Measurements from ENCODE around the gene CPLX3.

DNA sequence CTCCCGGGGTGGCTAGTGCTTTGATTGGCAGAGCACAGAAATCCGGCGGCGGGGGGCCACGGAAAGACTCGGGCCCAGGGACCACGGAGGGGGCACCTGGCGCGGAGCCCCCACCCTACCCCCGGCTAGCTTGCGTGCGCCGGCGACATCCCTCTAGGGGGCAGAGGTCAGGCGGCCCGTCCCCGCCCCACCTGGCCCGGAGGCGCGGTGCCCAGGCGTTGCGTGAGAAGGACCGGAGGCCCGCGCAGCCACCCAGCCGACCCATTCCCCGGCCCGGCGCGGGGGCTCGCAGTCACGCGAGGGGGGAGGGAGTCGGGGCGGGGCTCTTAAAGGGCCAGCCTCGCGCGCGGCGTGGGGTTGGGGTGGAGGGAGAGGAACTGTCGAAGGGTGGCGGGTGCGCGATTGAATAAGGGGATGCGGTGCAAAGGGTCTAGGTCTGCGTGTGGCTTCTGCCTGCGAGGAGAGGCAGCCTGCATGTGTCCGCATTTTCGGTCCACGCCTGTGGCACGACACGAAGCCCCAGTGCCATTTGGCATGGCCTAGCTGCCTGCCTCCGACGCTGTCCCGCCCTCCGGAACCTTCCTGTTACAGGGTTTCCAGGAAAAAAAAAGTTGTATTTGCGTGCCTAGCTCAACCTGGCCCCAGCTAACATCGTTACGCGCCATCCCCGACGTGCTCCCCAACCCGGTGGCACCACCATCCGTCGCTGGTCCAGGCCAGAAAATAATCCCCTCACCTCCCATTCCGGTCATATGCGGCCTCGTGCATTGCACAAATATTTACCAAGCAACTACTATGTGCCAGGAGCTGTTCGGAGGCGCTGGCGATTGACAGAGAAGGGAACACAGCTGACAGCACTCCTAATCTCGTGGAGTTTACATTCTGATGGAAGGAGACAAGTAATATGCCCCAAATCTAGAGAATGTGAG, 1.2 kb upstream of the CYP1A1 start:
- PRO-cap: no peak

GRCh38 chr15:74730824-74731418, 5.6 kb upstream of the CYP1A1 start:
- PRO-cap: no peak

DNA sequence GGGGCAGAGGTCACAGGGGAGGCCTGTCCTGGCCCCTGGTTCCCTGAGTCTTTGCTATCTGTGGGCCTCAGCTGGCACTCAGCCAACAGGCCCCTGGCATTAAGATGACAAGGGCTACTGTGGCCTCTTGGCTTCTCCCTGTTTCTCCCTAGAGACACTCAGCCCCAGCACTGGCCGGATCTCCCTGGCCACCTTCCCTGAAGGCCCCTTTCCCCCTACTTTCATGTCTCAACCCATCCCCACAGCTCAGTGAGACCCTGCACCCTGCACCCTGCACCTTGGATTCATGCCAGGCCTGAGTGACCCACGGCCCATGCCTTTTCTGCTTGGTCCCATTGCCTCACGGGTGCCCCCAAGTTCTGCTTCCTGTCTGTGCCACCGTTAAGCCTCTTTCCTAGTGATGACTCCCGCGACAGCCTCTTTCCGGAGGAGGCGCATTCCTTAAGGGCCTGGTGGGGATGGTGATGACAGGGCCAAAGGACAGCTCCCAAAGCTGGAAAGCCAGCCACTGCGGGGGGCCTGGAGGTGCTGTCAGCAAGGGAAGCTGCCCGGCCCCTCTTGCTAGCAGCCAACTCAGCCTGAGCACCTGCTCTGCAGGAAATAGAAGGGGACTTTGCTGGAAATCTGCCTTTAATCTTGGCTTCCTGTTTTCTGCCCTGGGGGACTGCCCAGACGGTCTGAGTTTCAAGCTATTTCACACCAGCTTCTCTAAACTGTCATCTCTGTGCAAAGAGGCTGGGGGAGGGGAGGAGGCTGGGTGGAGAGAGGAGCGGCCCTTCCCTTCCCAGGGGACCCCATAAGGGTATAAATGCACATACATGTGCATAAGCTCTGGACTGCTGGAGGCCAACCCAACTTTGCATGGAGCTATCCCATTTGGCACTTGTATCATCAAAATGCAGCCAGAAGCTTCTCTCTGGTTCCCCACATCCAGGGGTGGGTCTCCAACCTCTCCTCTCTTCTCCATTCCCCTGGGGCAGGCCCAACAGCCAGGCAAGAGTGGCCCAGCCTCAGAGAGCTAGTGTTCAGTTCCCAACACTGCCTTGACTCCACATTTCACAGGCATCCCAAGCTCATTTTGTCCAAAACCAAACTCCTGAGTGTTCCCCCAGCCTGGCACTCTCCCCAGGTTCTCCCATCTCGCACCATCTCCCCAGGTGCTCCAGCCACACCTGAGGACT, 4.6 kb upstream of the CSK start:
- PRO-cap: no peak

DNA sequence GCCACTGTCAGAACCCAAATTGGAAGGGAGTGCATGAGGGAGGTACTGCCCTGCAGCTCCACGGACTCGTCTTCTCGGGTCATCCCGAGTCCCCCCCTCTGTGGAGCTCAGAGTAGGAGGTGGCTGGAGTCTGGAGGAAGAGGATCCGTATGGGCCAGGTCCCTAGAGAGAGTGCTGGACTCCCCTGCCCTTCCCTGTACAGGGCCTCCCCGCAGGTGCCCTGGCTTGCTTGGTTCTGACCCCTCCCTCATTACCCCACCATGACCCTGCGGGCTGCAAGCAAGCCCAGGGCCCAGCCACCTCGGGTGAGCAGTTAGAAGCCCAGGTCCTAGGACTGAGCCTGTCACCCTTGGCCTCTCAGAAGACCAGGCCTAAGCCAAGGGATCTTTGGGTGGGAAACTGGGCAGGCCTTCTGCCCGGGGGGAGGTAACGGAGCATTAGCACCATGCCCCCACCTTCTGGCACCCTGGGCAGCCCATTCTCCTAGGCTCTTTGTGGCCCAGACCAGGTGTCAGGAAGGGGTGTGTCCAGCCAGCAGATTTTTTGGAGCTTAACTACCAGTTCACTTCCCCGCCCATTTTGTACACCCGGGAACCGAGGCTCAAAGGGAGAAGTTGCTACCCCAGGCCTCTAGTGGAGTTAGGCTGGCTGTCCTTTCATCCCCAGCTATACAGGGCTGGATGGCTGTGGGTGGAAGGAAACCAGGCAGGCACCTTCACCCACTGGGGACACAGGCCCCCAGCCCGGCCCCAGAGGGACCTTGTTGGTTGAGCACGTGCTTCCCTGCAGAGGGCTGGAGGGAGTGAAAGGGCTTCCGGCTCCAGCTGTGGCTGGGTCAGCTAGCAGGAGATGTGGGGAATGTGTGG, 1.2 kb downstream of the CSK start:
- PRO-cap: no peak

DNA sequence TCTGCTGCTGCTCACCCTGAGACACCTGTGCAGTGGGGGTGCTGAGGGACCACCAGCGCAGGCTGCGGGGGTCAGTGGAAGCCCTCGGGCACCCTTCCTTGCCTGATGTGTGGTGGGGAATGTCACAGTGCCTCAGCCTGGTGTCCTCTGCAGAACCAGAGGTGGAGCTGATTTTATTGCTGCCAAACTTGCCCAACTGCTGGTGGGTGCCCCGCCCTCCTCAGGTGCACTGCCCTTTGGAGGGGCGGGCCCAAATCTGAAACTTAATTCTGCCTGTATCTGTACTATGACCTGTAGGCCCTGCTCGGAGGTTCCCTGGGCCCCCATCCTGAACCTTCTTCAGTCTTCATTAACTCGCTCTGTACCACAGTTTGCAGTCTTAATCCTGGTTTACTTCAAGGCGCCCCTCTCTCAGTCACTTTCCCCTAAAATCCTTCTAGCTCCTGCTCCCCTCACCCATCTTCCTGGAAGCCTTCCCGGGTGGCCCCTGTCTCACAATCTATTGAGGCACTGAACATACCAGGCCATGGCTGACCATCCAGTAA, 7.5 kb downstream of the CSK start:
- PRO-cap: no peak

GRCh38 chr15:74826040-74827184, at the start of gene CPLX3:
Gene CPLX3, plus strand, starts transcription at chr15:74826627.
- PRO-cap: no peak

GRCh38 chr15:74843437-74843883, 504 bp upstream of the ULK3 start:
- PRO-cap: unidirectional peak, minus-strand start at chr15:74843596

DNA sequence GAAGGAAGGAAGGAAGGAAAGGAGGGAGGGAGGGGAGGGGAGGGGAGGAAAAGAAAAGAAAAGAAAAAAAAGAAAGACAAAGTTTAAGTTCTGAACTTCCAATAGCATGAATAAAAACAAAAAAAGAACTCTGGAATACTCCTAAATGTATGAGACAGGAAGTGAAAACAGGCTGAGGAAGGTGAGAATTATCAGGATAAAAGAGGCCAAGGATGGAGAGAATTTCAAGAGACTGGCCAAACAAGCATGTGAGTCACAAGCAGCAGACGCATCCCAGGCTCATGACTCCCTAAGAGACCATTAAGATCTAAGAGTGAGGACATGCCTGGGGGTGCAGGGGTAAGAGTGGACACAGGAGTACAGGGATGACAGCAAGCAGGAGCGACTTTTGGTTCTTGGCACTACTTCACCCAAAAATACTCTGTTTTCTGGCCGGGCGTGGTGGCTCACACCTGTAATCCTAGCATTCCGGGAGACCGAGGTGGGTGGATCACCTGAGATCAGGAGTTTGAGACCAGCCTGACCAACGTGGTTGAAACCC, 7.1 kb downstream of the SCAMP2 start:
- PRO-cap: no peak

- PRO-cap: no peak
Observed at GRCh38 chr15:74896492-74896983, 6.7 kb downstream of the MPI start.

DNA sequence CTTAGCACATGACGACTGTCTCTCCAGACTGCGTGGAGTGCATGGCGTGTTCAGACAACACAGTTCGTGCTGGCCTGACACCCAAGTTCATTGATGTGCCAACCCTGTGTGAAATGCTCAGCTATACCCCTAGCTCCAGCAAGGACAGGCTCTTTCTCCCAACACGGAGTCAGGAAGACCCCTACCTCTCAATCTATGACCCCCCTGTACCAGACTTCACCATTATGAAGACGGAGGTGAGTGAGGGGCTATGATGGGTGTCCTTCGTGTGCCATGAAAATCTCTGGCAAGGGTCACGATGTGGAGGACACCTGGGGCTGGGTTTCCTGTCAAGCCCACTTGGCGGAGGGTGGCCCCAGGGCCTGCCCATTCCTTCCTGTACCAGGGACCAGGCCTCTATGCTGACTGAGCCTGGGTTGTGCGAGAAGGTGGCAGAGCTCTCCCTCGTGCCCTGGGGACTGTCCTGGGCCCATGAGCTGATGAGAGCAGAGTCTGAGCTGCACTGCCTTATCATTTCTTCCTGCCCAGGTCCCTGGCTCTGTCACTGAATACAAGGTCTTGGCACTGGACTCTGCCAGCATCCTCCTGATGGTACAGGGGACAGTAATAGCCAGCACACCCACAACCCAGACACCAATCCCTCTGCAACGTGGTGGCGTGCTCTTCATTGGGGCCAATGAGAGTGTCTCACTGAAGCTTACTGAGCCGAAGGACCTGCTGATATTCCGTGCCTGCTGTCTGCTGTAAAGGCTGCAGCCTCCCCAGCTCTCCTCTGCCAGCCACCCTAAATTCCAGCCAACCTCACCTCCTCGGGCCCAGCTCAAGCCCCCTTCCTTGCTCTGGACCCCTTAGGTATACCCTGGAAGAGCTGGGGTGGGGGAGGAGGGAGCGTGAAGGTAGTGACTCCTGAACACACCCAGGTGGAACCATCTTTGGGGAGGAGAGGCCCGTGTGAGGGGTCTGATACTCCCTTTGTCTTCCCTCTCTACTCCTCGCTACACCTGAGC, 7.4 kb downstream of the MPI start:
- PRO-cap: no peak

DNA sequence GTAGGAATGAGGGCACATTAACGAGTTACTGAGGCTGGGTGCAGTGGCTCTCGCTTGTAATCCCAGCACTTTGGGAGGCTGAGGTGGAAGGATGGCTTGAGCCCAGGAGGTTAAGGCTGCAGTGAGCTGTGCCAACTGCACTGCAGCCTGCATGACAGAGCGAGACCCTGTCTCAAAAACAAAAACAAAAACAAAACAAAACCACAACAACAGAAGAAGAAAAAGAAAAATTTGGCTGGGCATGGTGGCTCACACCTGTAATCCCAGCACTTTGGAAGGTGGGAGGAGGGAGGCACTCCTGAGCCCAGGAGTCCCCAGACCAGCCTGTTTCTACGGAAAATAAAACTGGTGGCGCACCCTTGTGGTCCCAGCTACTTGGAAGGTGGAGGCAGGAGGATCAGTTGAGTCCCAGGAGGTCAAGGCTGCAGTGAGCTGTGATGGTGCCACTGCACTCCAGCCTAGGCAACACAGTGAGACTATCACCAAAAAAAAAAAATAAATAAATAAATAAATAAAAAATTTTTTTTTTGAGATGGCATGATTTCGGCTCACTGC, 2.7 kb downstream of the COX5A start:
- PRO-cap: no peak

- PRO-cap: no peak
Observed at GRCh38 chr15:75025127-75025989, 2.0 kb downstream of the PPCDC start.

- PRO-cap: no peak
Observed at GRCh38 chr15:75031927-75032637, 8.7 kb downstream of the PPCDC start.

- PRO-cap: bidirectional peak, plus-strand start at chr15:75043838, minus-strand start at chr15:75043753
Observed at GRCh38 chr15:75043505-75044483, 20.4 kb downstream of the PPCDC start.

DNA sequence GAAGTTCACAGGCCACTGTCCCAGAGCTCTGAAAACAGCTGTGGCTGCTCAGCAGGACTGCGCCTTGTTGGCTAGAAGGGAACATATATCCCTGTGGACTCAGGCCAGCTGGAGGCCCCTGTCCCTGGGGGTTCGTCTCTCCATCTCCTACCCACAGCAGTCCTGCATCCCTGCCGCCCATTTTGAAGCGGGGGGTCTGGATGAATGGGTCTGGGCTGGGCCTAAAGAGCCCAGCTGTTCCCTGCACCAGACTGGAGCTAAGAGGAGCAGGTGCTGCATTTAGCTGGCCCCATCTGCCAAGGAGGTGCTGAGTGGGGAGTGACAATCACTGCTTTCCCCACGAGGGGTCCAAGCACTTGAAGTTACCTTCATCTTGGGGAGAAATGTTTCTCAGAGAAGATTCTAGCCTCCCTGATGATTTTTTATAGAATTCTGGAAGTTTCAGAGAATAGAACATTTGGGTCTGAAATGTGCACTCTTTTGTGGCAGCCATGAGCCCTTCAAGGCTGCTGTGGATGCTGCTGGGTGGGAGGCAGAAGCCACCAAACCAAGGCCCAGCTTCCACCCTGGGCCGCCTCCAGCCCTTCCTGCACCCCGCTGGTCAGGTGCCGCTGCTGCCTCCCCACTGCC, 28.0 kb downstream of the PPCDC start:
- PRO-cap: no peak

DNA sequence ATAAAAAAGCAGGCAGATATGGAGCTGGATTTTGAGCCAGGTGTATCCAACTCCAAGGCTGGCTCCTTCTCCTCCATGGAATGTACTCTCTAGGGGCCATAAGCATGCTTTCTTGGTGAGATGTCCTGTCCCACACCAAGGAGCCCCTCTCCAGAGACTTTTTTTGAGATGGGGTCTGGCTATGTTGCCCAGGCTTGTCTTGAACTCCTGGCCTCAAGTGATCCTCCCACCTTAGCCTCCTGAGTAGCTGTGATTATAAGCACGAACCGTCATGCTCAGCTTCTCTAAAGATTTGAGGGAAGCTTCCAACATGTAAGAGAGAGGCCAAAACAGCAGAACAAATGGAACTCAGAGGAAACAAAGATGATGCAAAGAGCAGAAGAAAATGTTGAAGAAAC, 48.5 kb downstream of the PPCDC start:
- PRO-cap: no peak

GRCh38 chr15:75175592-75176067, 26.1 kb upstream of the C15orf39 start:
- PRO-cap: unidirectional peak, plus-strand start at chr15:75175854

GRCh38 chr15:75178155-75179204, 23.2 kb upstream of the C15orf39 start:
- PRO-cap: bidirectional peak, plus-strand start at chr15:75178593, minus-strand start at chr15:75178518

DNA sequence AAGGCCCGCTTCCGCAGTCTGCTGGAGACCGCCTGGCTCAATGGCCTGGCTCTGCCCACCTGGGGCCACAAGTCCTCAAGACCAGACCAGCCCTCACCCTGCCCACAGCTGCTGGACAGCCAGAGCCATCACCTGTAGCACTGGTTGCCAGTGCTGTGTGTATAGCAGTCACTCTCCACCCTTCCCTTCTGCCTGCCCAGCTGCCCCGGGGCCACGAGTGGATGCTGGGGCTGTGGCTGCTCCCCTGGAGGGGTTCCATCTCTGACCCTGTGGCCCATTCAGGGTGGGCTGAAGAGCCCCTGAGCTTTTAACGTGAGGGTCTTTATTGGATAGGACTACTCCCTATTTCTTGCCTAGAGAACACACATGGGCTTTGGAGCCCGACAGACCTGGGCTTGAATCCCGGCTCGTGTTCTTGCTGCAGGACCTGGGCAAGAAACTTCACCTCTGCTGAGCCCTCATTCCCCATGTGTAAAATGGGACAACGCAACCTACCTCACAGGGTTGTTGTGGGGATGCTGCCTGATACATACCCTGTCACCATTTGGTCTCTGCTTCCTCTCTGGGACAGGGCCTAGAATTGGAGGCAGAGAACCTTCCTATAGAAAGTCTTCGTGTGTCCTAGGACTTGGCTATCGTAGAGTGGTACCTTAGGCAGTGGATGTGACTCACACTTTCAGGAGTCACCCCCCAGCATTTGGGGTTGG, 9.4 kb downstream of the C15orf39 start:
- PRO-cap: no peak

DNA sequence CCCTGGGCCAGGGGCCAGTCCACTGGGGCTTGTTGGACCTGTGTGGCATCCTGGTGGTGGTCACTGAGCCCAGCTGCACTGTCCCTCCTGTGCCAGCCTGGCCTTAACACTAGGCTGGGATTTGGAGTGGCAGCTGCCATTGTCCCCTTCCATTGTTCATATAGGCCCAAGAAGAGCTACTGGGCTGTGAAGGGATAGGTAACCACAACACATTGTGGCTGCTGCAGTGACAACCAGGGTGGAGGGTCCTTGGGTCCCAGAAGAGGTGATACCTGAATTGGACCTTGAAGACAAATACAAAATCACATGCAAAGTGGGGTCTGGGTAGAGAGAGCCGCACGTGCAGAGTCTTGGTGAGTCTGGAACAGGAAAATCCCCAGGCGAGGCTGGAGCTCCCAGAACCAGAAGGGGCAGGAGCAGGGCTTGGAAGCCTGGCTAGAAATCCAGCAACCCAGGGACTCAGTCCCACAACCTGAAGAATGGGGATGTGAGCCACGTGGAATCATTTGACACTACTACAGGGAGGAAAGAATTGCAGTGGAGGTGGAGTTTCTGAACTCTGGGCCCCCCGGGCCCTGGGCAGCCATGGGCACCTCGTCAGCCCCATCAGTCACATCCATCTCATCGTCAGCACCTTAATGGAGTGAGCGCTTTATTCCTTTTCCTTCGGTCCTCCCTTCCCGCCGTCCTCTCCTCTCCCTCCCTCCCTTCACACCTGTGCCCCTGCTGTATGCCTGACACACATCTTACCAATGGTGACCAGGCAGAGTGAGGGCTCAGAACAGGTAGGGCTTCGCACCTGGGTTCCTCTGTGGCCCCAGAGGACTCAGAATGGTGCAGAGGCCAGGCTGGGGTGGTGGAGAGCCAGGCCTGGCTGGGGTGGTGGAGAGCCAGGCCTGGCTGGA, 11.2 kb downstream of the C15orf39 start:
- PRO-cap: no peak